Heart right ventricle (tissue), 2 donors: ENCODE results near the gene RTL1.

DNA sequence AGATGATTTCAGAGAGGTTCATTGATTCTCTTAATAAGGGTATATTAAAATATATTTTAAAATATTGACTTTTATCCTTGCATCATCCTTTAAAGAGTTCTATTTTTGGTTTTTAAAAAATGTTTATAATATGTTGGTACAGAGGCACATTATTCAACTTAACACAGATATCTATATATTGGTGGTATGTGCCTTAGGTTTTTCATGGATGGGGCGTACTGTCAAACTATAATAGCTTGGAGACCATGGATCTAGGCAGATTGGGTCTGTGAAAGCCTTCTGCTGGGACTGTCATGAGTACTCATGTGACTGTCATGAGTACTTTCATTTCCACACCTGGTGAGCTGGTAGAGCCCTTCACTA, 104.9 kb downstream of the BEGAIN start:
- PRO-cap, 2 experiments, result no peak in any of the 2 experiments

DNA sequence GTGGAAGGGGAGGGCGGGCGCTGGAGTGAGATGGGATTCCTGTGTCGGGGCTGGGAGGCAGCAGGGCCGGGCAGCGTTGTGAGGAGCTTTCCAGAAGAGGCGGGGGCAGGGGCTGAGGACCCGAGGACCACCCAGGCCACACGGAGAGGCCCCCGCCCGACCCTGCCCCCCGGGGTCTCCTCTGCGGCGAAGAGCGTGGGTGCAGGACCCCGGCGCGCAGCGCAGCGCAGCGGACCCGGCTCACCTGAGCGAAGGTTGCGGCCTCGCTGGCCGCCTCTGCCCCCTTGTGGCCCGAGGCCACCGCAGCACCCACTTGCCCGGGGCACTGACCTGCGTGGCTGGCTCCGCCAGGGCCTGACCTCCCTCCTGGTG, 67.5 kb upstream of the BEGAIN start:
- PRO-cap, 2 experiments, result no peak in any of the 2 experiments

GRCh38 chr14:100703754-100704227, 22.9 kb upstream of the DLK1 start:
- PRO-cap, 2 experiments, result no peak in any of the 2 experiments

DNA sequence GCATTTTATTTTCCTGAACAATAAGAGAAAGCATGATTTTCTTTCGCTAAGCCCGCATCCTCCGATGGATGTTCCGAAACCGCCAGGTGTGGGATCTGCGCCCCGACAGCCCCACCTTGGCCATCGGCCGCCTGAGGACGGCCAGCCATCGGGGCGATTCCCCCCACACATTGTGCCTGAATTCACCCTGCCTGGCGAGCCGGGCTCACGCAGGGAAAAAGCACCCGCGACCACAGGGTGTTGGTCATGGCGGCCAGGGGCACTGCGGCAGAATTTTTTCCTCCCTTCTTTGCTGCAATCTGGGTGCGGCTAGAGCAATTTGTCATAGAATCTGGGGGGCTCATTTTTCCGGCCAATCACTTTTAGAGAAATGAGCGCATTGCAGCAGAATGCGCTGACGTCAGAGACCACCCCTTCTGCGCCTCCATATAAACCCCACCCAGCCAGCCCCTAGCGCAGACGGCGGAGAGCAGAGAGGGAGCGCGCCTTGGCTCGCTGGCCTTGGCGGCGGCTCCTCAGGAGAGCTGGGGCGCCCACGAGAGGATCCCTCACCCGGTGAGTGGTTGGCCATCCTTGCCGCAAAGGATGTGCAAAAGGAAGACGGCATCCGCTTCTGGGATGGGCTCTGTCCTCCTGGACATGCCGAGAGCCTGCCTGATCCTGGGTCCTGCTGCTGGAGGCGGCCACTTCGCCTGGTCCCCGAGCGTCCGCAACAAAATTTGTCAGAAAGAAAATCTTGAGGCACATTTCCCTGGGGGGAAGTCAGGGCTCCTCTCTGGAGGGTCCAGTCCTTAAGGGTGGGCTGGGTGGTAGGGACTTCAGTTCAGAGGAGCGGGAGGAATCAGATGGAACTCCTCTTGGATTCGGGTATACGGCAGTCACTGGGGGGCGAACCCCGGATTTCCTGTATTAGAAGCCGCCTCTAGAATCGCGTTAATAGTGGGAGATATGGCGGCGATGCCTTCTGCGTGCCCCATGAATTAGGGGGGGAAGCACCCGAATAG, 77.6 kb downstream of the RTL1 start:
- PRO-cap, 2 experiments, result peak in 2 of 2 experiments; most common plus-strand start position 456 of the sequence (in 2); most common minus-strand start position 264 of the sequence (in 1)

GRCh38 chr14:100898700-100899286, 4.7 kb downstream of the RTL1 start:
- PRO-cap, 2 experiments, result no peak in any of the 2 experiments

DNA sequence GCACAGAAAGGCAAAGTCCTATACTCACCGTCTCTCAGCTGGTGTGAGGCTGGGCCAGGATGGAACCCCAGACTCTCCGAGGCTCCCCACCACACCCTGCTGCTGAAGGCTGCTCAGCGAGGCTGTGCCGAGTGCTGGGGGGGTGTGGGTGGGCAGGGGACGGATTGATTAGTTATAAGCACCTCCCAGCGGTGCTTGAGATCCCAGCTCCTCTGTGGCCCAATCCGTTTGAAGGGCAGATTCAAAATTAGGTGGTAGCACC, at the start of gene RTL1:
Gene RTL1 (minus strand): TSS at position 146 of the 262 bp plus-strand sequence.
- PRO-cap, 2 experiments, result no peak in any of the 2 experiments

GRCh38 chr14:101230112-101230519, 326.6 kb upstream of the RTL1 start:
- PRO-cap, 2 experiments, result no peak in any of the 2 experiments

GRCh38 chr14:101335280-101335732, 426.2 kb upstream of the PPP2R5C start:
- PRO-cap, 2 experiments, result no peak in any of the 2 experiments

GRCh38 chr14:101442481-101443111, 318.9 kb upstream of the PPP2R5C start:
- PRO-cap, 2 experiments, result no peak in any of the 2 experiments

DNA sequence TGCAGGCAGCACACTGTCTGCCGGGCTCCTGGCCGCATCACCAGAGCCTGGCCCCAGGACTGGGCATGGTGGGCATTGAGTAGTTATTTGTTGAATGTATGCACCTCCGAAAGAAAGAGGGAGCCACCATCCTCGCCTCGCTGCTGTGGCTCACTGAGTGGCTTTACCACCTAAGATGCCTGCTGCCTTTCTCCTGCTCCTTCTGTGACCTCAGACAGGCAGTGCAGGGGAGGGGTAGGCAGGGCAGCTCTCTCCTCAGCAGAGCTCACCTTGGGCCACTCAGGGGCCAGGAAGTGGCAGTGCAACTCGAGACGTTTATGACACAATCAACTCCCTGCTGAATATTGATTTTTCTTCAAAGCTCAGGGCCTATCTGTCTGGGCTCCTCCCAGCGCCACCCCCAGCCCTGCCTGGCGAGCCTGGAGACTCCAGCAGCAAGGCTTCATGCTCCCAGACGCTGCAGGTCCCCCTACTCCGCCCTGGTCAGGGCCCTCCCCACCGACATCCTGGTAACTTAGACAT, 284.5 kb upstream of the PPP2R5C start:
- PRO-cap, 2 experiments, result no peak in any of the 2 experiments

DNA sequence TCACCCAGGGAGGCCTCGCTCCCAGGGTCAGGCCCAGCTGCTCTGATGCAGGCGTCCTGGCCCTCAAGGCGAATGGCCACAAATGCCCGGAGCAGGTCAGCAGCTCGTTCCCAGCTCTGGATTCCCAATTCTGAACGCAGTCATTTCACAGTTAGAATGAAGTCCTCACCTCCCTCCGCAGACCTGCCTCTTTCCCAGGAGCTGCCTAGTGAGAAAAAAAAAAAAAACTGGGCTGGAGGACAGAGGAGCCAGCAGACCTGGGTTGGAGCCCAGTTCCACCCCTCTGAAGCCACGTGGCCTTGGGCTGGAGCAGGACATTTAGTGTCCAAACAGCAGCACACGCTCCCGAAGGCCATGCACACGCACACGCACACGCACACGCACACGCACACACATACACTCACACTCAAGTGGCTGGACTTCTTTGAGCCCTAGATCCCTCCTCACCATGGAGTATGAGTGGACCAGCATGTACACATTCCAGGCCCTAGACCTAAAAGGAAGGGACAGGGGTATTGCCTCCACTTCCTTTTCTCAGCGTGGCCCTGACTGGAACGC, 262.3 kb upstream of the PPP2R5C start:
- PRO-cap, 2 experiments, result no peak in any of the 2 experiments

GRCh38 chr14:101584547-101584887, 177.0 kb upstream of the PPP2R5C start:
- PRO-cap, 2 experiments, result no peak in any of the 2 experiments

DNA sequence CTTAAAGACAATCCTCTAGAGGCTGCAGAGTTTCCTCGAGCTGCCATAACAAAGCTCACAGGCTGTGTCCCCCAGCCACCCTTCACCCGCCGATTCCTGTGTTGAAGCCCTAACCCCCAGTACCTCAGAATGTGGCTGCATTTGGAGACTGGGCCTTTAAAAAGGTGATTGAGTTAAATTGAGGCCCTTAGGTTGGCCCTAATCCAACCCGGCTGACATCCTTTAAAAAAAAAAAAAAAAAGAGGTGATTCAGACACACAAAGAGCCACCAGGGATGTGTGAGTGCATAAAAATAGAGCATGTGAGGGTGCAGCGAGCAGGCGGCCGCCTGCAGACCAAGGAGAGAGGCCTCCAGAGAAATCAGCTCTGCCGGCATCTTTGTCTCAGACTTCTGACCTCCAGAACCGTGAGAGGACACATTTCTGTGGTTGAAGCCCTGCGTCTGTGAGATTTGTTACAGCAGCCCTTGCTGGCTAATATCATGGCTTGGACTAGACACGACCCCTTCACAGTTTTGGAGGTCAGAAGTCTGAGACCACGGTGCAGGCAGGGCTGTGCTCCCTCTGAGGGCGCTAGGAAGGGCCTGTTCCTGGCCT, 44.1 kb upstream of the PPP2R5C start:
- PRO-cap, 2 experiments, result no peak in any of the 2 experiments

DNA sequence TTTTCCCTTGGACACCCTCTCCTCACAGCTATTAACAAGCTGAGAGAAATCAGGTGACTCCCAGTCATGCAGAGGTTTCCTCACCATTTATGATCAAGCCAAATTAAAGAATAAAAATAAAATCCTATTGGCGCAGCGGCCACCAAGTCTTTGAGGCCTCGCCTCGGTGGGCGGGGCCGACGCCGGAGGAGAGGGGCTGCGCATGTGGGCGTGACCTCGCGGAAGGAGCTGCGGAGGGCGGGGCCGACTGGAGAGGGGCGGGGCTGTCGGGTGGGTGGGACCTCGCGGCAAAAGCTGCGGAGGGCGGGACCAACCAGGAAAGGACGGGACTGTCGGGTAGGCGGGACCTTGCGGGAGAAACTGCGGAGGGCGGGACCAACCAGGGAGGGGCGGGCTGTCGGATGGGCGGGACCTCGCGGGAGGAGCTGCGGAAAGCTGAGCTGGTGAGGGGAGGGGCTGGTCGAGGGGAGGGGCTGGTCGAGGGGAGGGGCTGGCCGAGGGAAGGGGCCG, 1.2 kb upstream of the PPP2R5C start:
- PRO-cap, 2 experiments, result peak in 2 of 2 experiments; most common minus-strand start position 181 of the sequence (in 2)

DNA sequence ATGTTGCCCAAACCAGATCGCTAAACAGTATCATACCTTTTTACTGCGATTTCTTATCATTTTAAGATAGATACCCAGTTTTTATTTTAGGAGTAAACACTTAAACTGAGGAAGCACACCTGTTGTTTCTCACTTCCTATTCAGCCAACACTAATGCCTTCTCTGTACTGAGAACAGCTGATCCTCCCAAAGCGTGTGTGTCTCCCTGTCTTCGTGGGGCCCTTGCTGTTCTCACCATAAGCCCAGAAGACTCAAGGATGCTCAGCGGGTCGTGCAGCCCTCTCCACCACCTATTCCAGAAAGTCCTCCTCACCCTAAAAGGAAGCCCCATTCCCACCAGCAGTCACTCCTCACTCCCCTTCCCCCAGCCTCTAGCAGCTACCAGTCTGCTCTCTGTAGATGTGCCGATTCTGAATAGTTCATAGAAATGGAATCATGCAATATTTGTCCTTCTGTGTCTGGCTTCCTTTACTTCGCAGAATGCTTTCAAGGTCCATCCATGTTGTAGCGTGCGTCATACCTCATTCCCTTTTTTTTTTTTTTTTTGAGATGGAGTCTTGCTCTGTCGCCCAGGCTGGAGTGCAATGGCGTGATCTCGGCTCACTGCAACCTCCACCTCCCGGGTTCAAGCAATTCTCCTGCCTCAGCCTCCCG, 15.0 kb downstream of the PPP2R5C start:
- PRO-cap, 2 experiments, result no peak in any of the 2 experiments

GRCh38 chr14:101792037-101792573, 30.6 kb downstream of the PPP2R5C start:
- PRO-cap, 2 experiments, result no peak in any of the 2 experiments

- PRO-cap, 2 experiments, result no peak in any of the 2 experiments
Measured at GRCh38 chr14:101820213-101820847, 58.8 kb downstream of the PPP2R5C start.

DNA sequence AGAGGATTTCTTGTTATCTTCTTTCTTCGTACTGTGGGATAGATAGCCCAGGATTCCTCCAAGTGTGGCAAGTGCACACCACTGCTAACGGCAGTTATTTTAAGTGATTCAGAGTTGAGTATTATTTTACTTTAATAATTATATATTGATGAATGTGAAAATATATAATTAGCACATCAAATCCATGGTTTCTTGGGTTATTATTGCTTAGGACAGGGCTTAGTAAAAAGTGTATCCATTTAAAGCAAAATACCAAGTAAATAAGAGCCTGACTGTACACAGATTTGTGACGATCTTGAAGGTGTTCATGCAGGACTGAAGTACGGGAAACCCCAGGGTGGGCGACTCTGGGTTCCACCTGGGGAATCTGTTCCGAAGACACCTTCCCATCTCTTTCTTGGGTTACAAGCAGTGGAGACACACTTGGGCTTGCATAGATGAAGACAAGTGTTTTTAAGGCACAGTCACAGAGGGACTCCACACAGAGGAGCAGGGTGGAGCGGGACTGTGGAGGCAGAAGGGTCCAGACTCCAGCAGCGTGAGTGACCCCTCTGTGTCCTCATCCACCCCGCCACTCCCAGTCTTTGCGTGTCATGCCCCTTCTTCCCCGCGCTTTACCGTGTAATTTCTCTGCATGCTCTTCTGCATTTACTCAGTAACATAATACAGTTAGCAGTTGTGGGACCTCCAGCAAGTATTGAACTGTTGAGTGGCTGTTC, 70.9 kb downstream of the PPP2R5C start:
- PRO-cap, 2 experiments, result no peak in any of the 2 experiments

GRCh38 chr14:101834359-101835005, 73.0 kb downstream of the PPP2R5C start:
- PRO-cap, 2 experiments, result no peak in any of the 2 experiments

- PRO-cap, 2 experiments, result no peak in any of the 2 experiments
Measured at GRCh38 chr14:102039296-102040000, 47.4 kb downstream of the HSP90AA1 start.